Ascending aorta (tissue), 1 donor: ENCODE measurements around the gene SLC38A6.

GRCh38 chr14:60272891-60273780 is 24.1 kb downstream of the PPM1A start:
- PRO-cap: no peak

- PRO-cap: no peak
Measured at GRCh38 chr14:60327272-60328509, 78.7 kb downstream of the PPM1A start.

- PRO-cap: no peak
Measured at GRCh38 chr14:60607012-60607211, 42.4 kb downstream of the SIX1 start.

DNA sequence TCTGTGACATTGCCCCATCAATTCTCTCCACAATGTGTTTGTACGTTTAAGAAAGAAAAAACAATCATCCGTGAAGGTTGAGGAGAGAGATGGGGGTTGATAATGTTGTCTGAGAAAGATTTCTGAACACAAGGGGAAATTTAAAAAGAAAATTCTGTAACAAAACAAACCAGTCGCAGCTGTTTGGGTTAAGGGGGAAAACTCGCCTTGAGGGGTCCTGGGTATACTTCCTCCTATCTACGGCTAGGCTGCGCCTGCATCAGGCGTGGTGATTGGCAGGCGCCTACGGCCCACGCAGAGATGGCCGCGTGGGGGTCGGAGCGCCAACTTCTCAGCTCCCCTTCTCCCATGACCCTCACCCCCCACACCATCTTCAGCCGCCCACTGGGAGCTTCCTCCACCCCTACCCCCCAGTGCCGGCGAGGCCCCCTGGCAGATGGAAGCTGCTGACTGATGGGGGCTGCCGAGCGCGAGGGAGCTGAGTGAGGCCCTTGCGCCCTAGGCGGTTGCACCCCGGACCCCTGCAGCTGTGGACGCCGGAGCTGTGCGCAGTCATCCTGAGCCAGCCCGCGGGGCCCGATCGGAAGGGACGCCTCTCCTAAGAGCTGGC is 12.2 kb downstream of the SIX1 start:
- PRO-cap: no peak

DNA sequence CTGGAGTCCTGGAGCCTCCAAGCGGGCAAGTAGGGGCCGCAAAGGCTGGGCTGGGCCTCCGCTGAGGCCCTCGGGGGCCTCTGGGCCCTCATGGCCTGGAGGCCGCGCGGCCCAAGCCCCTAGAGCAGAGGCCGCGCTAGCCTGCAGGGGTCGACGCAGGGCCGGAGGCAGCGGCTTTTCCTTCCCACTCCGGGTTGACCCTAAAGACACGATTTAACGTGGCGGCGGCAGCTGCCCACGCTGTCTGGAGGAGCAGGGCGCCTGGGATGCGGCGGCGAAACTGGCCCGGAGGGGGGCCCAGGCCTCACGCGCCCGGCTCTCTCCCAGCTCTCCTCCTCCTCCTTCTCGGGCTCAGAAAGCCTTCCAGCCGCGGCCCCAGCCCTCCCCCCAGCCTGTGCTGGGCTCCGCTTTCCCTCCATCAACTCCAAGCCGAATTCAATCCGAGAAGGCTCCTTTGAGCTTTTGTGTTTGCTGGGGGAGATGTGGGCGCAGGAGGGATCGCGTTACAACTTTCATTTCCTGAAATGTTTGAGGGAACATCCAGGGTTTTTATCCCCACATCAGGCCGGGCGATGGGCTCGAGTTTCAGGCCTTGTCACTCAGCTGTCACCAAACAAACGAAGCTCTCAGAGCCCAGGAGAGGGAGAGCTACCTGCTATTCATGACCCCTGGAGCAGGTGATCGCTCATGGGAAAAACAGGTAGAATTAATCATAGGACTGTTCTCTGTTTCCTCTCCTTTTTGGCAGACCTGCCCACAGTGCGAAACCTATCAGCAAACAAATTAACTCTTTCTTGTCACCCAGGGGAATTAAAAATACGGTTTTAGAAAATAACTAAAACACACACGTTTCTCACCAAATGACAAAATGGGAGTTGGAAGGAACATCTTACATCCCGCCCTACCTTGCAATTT is 11.4 kb downstream of the SIX1 start:
- PRO-cap: no peak

DNA sequence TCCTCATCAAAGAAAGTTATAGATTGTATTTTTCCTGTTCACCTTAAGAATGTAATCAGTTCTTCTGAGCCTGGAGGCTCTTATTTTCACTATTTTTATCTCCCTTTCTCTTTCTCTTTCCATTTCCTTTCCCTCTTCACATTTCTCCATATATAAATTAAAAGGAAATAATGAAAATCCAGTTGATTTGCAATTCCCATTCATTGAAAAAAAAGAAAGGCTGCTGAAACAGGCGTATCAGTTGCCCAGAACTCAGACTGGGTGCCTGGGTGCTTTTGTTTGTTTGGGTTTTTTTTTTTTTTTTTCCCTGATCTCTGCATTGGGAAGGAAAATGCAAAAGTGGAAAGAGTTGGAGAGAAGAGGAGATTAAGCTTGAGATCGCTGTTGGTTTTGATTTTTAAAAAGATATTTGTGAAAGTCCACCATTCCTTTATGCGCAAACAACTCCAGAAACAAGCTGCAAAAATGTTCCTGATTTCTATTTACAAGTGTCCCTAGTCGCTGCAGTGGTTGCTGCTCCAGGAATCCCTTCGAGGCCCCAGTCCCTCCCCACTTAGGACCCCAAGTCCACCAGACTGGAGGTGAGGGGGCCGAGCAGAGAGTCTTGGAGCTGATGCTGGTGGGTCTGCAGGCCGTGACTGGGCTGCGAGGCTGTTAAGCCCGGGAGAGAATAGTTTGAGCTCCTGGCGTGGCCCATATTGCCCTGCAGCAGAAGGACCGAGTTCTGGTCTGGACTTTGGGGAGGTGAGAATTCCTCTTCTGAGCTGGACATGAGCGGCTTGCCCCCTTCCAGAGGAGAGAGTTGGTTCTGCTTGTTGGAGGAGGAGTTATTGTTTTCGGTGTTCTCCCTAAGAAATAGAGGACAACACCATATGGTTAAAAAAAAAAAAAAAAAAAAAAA is 3.3 kb downstream of the SIX1 start:
- PRO-cap: no peak

DNA sequence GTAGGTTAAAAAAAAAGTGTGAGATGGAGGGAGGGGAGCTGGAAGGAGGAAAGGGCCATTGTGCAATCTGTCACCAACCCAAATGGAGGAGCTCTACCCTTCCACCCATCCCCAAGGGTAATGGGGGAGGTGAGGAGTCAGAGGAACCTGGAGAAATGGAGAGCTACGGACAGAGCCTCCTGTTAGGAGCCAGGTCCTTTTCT is 2.7 kb downstream of the SIX1 start:
- PRO-cap: unidirectional peak, plus-strand start at position 140 of the sequence

- PRO-cap: bidirectional peak, plus-strand start at chr14:60981248, minus-strand start at chr14:60981036
Measured at GRCh38 chr14:60980894-60982030, at the start of gene SLC38A6. Gene SLC38A6, plus strand, starts transcription at chr14:60981245.

DNA sequence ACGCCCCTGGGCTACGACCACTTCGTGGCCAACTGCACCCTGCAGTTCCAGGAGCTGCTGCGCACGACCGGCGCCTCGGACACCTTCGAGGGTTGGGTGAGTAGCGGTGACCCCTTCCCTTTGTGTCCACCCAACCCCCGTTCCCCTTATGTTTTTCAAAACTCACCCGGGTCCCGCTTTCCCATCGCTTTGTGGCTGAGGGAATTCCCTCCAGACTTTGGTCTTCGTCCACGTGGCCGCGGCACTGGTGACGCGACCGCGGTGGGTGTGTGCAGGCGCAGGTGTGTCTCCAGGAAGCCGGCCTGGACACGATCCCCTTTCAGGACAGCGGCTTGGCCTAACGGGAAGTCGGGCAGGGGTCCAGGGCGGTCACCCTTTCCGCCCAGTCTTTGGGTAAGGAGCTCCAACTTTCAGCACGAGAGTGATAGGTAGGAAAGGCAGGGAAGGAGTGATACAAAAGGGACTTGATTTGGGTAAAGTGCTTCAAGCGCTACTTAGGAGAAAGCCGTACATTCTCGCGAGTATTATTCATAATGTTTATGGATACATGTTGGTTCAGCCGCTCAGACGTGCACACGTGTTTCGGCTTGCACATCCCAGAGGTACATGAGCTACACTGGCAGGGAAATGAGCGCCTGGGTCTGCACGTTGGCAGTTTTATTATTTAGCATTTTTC is 1.1 kb downstream of the PRKCH start:
- PRO-cap: bidirectional peak, plus-strand start at position 343 of the sequence, minus-strand start at position 191 of the sequence

- PRO-cap: no peak
Measured at GRCh38 chr14:61323045-61323649, 1.8 kb downstream of the PRKCH start.

DNA sequence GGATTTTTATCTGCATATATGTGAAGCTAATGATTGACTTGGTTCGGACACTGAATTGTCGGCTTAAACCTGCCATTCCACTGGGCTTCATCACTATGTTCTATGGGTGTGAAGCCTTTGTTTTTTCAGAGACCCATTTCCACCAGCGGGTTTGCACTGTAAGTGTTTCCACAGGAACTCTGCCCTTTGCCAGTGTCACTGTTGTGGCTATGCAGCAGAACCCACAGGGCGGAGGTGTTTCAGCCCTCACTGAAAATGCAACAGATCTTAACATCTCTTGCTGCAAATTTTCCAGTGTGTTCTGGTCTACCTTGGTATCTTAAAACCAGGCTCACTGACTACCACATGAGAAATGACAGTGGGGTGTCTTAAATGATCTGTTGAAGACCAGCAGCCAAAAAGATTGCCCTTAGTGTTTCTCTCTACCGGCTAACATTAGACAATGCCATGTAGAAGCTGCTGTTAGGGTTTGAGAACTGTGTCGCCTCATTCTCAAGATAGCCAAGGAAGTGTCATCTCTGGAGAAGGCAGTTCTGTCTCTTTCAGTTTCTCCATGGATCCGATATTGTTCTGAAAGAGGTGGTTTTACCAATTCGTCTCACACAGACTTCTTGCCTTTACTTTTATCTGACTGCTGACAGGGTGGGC is 21.2 kb downstream of the PRKCH start:
- PRO-cap: no peak

- PRO-cap: no peak
Measured at GRCh38 chr14:61458800-61459162, 137.4 kb downstream of the PRKCH start.

DNA sequence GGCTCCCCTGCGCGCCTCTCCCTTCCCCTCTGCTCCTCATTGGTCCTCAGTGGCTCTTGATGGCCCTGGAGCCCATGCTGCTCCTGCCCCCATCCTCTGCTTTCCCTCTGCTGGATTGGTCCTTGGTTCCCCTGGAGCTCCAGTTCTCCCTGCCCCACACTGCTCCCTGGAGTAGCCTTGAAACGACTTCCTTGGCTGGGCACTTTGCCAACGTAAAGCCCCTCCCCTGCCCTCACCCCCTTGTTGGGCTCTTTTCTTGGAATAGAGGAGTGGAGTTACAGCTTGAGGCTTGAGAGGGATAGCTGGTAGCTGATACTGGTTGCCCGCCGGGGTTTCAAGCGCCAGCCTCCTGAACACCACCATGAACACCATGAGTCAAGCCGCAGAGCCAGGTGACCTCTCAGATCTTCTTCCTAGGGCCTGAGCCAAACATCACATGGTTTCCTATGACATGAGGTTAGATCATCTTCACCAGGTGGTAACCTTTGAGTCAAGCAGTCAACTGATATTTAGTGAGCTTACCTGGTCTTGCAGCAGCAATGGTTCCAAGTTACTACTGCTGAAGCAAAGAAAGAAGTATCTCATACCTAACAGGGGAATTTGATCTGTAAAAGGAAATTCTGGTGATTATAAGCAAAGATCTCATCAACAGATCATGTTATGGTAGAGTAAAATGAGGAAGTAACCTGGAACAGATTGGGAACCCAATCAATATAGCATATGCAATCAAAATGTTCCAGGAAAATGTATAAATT is 139.9 kb downstream of the PRKCH start:
- PRO-cap: no peak

DNA sequence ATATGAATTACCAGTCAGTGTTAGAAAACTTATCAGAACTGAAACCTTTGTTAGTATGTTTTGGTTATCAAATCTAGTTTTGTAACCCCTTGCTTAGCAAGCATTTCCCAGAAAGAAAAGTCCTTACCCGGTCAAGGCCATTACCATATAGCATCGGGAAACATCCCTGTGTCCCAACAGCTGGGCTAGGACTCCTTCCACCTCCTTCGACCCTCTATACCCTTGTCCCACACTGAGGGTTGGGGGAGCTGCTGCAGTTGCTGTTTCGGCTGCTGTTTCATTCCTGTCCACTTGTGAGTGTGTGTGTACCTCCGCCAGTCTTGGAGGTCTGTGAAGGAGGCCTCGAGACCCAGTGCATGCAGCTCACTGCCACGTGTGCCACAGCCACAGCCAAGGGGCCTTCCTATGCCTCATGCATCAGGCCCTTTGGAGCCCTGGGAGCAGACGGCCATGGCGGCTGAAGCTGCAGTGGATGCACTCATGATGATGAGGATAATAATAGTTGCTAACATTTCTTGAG is 156.3 kb downstream of the PRKCH start:
- PRO-cap: no peak

DNA sequence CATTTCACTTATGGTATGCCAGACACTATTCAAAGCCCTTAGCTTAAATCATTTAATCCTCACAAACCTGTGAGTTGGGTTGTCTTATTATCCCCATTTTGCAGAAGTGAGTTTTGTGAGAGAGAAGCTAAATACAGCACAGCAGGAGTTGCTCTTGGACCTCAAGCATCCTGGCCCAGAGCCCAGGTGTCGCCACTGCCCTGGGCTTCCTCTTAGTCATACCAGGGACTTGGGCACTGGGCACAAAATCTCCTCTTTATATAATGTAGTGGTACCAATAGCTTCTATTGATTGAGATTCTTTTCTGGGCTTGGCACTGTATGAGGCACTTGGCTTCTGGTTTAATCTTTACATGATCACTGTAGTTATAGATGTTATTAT is 156.8 kb downstream of the PRKCH start:
- PRO-cap: no peak

DNA sequence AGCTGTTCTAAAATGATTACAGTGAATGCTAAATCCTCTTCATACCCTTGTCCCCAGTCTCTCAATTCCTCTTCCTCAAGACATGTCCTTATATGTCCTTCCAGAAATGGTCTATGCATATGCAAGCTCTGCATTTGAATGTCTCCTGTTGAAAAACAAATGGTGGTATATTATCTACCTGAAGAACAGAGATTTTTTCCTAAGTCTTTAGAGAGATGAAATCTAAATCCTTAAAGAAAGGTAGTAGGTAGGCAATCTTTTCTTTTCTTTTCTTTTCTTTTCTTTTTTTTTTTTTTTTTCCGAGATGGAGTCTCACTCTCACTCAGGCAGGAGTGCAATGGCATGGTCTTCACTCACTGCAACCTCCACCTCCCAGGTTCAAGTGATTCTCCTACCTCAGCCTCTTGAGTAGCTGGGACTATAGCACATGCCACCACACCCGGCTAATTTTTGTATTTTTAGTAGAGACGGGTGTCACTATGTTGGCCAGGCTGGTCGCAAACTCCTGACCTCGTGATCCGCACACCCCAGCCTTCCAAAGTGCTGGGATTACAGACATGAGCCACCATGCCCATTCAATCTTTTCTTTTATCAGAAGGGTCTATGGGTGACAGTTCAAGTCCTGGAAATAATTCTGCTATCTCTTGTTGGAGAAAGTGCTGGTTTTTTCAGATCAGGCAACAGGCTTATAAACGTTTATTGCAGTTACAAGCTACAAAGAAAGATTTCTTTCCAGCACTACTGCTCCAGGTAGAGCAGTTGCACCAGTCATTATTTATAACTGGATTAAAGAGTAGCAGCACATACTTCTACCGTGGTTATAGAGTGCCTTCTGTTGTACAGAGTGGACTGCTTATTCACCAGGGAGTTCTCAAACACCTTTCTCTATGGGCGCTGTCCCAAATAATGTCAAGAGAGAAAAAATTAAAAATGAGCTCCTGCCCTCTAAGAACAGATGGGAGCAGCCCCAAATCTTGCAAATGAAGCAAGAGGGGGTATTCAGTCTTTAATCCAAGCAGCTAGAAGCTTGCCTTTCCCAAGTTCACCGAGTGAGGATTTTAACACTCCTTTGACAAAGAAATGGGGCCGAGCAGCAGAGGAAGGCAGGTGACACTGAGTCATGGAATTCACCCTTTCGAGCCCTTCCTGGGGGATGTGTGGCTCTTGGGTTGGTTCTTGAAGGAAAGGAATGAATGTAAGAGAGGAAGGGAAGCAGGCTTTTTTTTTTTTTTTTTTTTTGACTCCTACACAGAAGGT is 180.8 kb downstream of the PRKCH start:
- PRO-cap: no peak

DNA sequence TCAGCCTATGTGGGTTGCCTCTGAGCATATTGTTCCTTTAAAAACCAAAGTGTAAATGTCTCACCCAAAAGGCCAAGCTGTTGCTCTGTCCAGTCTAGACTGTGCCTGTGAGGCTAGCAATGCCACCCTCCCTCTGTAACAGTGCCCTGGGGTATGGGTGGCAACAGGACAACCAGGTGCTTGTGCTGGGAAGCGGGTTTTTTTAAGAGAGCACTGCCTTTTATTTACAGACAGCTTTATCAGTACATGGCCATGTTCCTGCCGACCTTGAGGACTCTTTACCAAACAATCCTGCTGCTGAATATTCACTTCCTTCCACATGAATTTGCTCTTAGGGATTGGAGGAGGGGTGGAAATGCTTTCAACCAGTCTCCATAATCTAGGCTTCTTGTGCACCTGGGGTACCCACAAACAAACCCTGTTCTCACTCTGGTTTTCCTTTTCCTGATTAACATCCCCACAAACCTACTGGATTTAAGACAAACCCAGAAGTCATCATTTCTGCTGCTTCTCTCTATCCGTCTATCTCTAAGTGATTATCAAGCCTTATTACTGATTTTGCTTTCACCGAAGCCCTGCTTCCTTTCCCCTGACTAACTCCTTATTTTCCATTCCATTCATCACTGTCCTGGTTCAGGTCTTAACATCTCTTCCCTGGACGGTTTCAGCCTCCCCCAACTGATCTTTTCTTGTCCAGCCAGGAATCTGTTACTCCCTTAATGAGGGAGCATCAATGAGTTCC is 168.2 kb upstream of the HIF1A start:
- PRO-cap: no peak

GRCh38 chr14:61608216-61608791 is 87.0 kb upstream of the HIF1A start:
- PRO-cap: no peak

- PRO-cap: no peak
Measured at GRCh38 chr14:61642299-61642649, 53.0 kb upstream of the HIF1A start.

- PRO-cap: no peak
Measured at GRCh38 chr14:61752110-61752417, 10.2 kb upstream of the SNAPC1 start.